ENCODE data around the genes SLCO1C1, RECQL and GOLT1B.

- PRO-cap: no peak
These were observed 23.2 kb downstream of the PIK3C2G start for GRCh38 chr12:18284517-18285010.

GRCh38 chr12:18428791-18429254, 167.5 kb downstream of the PIK3C2G start:
- PRO-cap: no peak

GRCh38 chr12:19346844-19347486, 92.3 kb upstream of the AEBP2 start:
- PRO-cap: no peak

DNA sequence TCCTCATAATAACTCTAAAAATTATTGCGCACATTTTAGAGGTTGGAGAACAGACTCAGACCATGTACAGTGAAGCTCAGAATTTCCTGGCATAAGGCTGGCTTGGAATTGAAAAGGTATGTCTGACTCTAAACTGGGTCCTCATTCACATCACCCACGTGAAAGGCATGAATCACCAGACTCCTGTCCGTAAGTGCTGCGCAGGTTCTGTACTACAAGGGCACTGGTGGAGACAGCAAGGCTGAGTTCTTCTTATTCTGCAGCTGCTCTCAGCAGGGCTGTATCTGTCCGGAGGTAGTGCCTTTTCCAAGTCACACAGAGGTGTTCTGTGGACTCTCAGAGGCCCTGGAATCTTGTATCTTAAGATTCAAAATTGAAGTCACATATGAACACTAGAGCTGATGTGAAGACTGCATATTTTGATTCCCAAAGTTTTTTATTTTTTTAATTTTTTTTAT, 27.4 kb upstream of the AEBP2 start:
- PRO-cap: no peak

GRCh38 chr12:19482590-19483143, 43.4 kb downstream of the AEBP2 start:
- PRO-cap: no peak

- PRO-cap: no peak
These were observed 143.0 kb downstream of the AEBP2 start for GRCh38 chr12:19581992-19583004.

DNA sequence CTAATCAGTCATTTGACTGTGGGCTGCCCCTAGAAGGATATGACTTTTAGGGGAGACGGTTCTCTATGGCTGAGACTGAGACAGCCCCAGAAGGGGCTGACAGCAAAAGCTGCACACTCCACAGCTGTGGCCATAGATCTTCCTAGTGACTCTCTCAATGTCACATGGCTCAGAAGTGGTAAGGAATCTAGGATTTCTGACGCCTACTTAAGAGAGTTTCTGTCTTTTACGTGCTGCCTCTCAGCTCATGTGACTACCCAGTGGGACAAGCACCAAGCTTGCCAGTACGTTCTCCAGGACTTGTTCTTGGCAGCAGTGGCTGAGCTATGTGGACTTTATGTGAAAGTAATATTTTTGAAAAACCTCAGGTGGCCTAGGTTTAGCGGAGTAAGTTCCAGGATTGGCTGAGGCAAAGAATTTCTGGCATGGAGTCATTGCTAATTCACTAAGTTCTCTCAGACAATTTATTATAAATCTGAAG, 271.6 kb downstream of the AEBP2 start:
- PRO-cap: no peak

DNA sequence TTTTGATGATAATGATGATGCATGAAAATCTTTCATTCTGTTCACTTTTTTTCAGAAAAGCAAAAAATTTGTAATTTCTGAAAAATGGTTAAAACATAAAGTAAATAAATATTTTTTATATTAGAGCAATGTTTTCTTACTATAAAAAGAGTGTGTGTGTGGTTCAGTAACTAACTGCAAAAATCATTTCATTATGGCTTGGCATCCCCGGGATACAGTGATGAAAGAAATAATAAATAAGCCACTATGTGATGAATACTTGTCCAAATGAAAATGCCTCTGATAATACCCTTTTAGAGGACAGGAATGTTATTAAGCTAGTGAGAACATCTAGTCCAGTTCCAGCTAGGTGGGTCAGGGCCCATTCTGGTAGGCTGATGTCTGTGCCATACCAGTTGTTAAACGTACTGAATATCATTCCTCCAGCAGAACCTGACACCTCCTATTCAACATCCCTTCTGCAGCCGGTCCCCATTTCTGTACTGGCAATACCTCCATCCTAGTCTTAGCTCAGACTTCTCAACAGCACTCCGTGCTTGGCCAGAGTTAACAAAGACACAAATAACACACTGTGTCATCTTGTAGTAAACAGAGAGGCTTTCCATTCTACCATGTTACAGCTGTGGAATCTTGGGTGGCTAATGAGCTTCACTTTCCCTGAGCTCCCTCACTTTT, 94.5 kb upstream of the PDE3A start:
- PRO-cap: no peak

DNA sequence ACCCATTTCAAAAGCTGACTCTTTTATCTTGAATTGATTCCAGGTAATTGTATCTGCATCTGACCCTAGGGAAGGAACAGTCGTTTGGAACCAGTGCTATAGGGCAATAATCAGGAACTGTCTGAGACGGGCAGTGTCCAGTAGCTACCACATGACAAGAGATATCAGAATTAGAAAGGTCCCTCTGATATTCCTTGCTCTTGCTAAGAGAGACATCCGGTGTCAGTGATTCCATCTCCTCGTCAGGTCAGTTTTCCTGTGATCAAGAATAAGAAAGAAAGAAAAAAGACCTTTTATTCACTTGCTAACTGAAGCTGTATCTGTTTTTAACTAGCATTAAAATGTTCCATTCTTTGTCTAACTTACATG, 47.7 kb upstream of the PDE3A start:
- PRO-cap: no peak

GRCh38 chr12:20368627-20369416, 485 bp downstream of the PDE3A start:
- PRO-cap: unidirectional peak, minus-strand start at chr12:20368837

DNA sequence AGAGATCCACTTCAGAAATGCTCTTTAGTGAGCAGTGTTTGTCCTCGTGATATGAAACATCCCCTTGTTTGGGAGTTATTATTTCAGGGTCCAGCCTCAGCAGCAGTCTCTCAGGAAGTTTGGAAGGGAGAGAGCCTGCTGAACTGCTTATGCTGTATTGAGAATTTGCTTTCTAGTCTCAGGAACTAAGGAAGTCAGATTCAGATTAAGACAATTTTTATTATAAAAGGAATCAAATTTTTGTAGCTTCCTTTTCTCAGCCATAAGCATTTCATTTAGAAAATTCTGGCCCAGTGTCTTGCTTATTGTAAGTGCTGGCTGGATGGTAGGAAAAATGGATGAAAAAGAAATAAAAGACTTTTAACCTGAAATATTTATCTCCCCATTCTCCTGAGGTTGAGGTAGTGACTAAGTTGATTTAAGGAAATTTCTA, 11.0 kb downstream of the PDE3A start:
- PRO-cap: no peak

- PRO-cap: no peak
These were observed 53.1 kb downstream of the PDE3A start for GRCh38 chr12:20421372-20421808.

- PRO-cap: no peak
These were observed at the start of gene SLCO1C1 for GRCh38 chr12:20695140-20695700. Gene SLCO1C1 (plus strand): TSS chr12:20695332.

GRCh38 chr12:21500929-21501730, at the start of gene RECQL:
Gene RECQL (minus strand): TSS chr12:21501635.
- PRO-cap: bidirectional peak, plus-strand start at chr12:21501380, minus-strand start at chr12:21501271; bidirectional peak, plus-strand start at chr12:21501806, minus-strand start at chr12:21501595

DNA sequence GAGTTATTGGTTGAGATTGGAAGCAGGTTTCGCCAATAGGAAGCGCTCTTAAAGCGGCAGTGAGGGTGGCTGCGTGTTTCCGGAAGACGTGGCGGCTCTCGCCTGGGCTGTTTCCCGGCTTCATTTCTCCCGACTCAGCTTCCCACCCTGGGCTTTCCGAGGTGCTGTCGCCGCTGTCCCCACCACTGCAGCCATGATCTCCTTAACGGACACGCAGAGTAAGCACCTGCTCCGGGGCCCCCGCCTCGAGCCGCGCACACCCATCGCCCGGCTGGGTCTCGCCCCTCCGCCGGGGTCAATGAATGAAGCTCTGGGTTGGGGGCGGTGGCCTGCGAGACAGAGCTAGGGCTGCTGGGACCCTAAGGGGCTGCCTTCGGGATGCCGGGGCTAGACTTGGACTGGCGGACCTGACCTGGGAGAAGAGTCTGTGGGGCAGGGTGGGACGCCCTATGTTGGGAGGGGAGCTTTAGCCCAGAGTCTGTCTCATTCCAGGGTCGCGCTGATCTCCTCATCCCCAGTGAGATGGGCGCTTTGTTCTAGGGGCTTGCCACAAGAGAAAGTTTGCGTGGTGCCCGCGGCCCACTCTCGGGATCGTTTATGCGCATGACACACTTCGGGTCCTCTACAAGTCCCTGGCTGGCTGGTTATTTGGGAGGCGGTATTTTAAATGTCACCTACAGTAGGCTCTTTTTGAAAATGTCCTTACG, at the start of gene GOLT1B:
Gene GOLT1B, plus strand, starts transcription at position 59 of the 707 bp plus-strand sequence.
- PRO-cap: bidirectional peak, plus-strand start at position 76 of the sequence, minus-strand start outside the sequence; unidirectional peak, minus-strand start at position 597 of the sequence

GRCh38 chr12:21643870-21644377, 13.7 kb downstream of the LDHB start:
- PRO-cap: no peak

GRCh38 chr12:21773086-21773819, 1.3 kb downstream of the KCNJ8 start:
- PRO-cap: no peak

- PRO-cap: no peak
These were observed 677 bp downstream of the KCNJ8 start for GRCh38 chr12:21773820-21774237.

- PRO-cap: no peak
These were observed 57.3 kb upstream of the KCNJ8 start for GRCh38 chr12:21831895-21832169.

GRCh38 chr12:21850197-21851077, 75.9 kb upstream of the KCNJ8 start:
- PRO-cap: no peak